AG10803 (cell line): ENCODE results near the genes MUC17 and VGF.

DNA sequence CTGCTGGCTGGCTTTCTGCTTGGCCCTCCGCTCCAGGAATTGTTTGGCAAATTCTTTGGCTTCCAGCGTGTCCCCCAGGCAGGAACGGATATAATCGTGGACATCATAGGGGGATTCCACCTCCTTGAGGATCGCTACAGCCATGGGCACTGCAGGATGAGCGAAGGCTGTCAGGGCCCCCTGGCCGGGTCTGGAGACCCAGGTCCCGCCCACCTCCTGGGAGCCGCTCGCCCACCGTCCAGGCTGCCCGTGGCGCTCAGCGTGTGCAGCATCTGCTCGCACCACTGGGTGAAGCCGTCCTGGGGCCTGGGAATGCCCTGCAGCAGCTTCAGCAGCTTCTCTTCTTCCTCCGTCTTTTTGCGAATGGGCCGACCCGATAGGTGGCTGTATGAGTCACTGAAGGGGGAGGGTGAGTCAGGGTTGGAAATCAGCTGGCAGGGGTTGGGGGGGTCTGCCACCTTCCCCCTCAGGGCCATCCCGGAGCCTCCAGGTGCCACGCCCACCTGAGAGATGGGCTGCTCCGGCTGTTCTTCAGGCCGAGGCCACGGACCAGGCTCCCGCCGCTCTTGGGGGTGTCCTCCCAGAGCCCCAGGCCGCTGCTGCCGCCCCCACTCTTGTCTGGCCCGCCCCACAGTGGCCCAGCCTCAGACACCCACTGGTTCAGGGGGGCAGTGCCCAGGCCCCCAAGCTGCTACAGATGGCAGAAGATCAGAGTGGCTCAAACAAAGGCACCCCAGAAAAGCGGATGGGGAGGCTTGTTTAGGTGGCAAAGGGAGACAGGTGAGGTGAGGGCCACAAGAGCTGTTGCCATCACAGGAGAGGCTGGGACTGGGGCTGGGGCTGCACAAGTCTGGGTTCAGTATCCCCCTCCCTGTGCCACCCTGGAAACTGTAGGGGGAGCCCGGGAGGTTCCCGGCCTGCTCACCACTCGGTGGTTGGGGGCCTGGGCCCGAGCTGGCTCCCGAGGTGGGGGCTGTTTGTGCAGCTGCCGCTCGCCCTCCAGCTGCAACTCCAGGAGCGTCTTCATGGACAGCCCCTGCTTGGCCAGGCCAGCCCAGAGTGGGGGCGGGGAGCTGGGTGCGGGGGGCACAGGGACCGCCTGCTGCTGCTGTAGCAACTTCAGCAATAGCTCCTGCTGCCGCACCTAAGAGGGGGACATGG is 8.9 kb downstream of the GNB2 start:
- RRBS = 56% methylated on average over 3 of the region's 43 CpGs

- RRBS = 17% methylated on average over 11 of the region's 35 CpGs
Measured at GRCh38 chr7:100720922-100721729, 858 bp downstream of the EPO start.

DNA sequence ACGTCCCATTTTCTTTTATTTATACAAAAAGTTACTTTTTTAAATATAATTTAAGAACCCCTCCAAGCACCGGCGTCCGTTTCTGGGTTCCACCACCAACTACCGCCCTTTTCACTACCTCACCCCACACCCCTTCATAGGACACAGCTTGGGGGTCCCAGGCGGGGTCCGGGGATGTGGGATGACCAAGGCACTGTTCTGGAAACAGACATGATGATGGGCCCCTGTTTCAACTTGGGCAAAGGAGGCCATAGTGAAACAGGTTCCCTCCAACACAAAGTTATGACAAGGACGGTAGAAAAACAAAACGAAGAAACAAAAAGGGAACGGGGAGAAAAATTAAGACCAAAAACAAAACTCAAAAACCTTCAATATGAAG is 24.8 kb downstream of the EPHB4 start:
- RRBS = 31% methylated on average over 6 of the region's 10 CpGs

GRCh38 chr7:100802961-100803984 is 24.1 kb downstream of the EPHB4 start:
- RRBS = 31% methylated on average over 4 of the region's 23 CpGs

DNA sequence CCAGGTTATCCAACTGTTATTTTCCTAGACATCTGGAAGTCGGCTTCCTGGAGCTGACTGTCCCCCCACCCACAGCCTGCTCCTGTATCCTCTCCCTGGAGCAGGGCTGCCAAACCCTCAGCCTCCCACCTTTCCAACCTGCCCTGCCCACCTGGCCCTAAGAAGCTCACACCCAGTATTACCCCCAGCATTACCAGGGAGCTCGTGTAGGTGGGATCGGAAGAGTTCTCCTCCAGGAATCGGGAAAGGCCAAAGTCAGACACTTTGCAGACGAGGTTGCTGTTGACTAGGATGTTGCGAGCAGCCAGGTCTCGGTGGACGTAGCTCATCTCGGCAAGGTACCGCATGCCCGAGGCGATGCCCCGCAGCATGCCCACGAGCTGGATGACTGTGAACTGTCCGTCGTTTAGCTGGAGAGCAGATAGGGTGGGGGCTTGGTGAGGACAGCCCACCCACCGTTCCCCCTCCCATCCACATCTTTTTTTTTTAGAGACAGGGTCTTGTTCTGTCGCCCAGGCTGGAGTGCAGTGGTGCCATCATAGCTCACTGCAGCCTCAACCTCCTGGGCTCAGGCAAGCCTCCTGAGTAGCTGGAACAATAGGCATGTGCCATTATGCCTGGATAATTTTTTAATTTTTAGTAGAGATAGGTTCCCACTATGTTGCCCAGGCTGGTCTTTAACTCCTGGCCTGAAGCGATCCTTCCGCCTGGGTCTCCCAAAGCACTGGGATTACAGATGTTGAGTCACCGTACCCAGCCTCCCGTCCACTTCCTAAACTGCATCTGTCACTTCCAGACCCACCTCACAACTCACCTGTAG is 19.9 kb downstream of the EPHB4 start:
- RRBS = no CpG with 5 or more reads among the region's 22 CpGs

DNA sequence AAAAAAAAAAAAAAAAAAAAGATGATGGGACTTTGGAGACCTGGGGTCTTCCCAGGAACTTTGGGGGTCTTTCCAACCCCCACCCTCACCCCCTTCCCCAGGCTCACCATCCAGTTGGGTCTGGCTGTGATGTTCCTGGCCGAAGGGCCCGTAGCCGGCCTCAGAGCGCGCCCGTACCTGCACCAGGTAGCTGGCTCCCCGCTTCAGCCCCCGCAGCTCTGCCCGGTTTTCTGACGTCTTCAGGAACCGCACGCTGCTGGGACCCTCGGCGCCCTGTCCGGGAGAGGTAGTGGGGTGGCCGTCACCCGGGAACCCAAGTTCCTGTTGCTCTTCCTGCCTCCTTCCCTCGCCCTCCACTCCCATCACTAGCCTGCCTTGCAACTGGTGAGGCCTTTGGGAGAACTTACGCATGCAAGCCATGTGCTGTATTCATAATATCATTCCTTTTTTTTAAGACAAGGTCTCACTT is 10.2 kb downstream of the EPHB4 start:
- RRBS = 95% methylated on average over 7 of the region's 19 CpGs

DNA sequence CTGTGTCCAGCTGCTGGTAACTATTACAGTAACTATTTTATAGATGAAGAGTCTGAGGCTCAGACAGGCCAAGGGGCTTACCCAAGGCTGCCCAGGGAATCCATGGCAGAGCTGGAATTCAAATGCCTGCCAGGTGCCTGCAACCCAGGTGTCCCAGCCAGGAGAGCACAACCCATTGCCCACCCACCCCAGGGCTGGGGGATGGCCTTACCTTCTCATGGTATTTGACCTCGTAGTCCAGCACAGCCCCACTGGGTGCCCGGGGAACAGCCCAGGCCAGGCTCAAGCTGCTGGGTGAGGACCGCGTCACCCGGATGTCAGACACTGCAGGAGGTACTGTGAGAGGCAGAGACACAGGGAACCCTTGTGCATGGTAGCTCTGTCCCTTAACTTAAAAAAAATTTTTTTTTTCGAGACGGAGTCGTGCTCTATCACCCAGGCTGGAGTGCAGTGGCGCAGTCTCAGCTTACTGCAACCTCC is 9.0 kb downstream of the EPHB4 start:
- RRBS = 97% methylated on average over 4 of the region's 9 CpGs

GRCh38 chr7:100837041-100837842 is 9.9 kb upstream of the EPHB4 start:
- RRBS = 3% methylated on average over 8 of the region's 39 CpGs

DNA sequence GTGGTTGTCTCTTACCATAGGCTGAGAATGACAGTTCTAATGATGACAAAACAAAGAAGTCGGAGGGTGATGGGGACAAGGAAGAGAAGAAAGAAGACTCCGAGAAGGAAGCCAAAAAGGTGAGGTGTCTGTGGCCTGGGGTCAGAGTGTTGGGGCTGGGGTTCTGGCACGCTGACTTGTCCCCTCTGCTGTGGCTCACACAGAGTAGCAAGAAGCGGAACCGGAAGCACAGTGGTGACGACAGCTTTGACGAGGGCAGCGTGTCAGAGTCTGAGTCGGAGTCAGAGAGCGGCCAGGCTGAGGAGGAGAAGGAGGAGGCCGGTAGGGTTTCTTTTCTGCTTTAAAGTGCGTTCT is 4.8 kb downstream of the UFSP1 start:
- RRBS = 76% methylated on average over 3 of the region's 12 CpGs

DNA sequence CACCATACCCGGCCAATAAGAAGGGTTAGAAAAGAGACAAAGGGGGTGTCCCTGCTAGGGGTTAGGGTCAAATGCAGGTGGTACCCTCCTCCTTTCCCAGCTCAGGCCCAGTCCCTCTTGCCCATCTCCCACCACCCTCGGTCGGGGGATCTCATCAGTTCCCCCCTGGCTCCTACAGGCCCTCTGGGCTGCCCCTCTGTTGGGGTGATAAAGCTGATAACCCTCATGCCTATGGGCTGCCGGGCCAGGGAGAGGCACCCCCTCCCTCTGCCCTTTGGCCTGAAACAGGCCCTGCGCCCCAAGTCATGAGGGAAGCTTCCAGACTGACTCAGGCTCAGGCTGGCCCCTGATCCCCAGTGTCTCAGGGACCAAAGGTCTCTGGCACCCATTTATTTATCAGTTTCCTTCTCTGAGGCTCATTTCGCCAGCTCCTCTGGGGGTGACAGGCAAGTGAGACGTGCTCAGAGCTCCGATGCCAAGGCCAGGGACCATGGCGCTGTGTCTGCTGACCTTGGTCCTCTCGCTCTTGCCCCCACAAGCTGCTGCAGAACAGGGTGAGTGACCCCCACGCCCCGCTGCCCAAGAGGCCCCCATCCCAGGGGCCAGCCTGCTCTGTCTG is at the start of gene MUC17:
Gene MUC17 (plus strand): TSS at position 418 of the 619 bp plus-strand sequence.
- RRBS = no CpG with 5 or more reads among the region's 12 CpGs

GRCh38 chr7:101104173-101104625 is 18.9 kb downstream of the TRIM56 start:
- RRBS = no CpG with 5 or more reads among the region's 12 CpGs

GRCh38 chr7:101164956-101166214 is at the start of gene VGF:
TSS of gene VGF (minus strand) at chr7:101165569.
- RRBS = 2% methylated on average over 29 of the region's 97 CpGs

- RRBS = no CpG with 5 or more reads among the region's 6 CpGs
Measured at GRCh38 chr7:101182647-101183015, 2.5 kb upstream of the NAT16 start.

DNA sequence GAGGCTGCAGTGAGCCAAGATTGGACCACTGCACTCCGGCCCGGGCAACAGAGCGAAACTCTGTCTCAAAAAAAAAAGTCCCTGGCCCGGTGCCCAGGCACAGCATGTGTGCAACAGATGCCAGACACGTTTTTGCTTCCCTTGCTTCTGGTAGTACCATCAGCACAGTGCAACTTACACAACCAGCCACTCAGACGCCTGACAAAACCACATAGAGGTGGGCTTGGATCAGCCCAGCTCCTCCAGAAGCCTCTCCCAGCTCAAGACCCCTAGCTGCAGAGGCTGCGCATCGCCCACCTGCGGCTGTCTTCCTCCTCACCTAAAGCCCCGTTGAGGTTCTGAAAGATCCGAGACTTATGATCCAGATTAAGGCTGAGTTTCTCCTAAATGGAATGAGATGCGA is 2.6 kb downstream of the PLOD3 start:
- RRBS = no CpG with 5 or more reads among the region's 12 CpGs

GRCh38 chr7:101363343-101364418 is 1.0 kb downstream of the COL26A1 start:
- RRBS = 2% methylated on average over 34 of the region's 89 CpGs

DNA sequence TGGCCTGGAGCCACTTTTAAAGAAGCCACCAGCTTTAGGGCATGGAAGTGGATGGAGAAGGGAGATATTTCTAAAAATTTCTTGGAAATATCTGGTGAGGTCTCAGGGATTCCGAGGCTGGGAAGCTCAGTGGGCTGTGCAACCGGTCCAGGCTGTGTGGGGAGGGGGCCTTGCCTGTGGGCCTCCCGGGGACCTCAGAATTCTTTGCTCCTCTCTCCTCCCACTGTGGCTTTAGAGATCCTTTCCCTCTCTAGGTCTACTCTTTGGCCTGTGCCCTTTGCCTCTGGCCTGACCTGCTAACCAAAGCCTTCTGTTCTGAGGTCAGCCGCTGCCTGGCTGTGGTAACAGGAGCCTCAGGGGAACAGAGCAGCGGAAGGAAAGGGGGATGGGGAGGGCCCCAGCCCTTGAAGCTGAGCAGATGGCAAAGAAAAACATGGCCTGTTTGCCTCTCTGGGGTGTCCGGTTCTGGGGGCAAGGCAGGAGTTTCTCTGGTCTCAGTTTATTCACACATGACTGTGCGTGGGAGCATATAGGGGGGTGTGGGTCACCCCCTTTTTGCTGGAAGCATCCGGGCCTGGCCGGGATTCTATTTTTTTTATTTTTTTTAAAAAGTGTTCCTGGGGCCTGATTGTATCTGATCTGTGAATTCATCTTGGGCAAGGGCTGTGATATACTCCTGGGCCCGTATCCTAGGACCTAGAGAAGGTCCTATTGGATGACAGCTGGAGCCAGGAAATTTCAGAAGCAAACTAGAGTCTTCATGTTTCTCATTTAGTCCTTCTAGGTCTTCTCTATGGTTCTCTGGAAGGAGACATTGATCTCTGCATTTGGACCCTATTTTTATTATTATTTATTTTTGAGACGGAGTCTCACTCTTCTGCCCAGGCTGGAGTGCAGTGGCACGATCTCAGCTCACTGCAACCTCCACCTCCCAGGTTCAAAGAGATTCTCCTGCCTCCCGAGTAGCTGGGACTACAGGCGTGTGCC is 28.3 kb downstream of the COL26A1 start:
- RRBS = 46% methylated on average over 4 of the region's 14 CpGs

DNA sequence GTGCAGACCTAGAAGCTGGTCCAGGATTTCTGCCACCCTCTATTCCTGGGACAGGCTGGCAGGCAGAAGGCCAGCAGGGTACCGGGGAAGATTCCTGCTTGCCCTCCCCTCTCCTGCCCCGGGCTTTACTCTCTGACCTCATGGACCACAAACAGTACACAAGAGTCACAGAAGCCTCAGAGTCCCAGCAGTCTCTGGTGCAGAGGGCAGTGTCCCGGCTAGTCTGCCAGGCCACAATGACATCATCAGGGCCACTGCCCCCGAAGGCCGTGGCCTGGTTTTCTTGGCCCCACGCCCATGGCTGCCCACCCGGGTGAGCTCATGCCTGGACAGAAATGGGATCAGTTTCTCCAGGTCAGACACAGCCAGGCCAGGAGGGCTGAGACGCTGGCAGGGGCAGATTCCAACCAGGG is 91.9 kb downstream of the MYL10 start:
- RRBS = 34% methylated on average over 4 of the region's 8 CpGs

DNA sequence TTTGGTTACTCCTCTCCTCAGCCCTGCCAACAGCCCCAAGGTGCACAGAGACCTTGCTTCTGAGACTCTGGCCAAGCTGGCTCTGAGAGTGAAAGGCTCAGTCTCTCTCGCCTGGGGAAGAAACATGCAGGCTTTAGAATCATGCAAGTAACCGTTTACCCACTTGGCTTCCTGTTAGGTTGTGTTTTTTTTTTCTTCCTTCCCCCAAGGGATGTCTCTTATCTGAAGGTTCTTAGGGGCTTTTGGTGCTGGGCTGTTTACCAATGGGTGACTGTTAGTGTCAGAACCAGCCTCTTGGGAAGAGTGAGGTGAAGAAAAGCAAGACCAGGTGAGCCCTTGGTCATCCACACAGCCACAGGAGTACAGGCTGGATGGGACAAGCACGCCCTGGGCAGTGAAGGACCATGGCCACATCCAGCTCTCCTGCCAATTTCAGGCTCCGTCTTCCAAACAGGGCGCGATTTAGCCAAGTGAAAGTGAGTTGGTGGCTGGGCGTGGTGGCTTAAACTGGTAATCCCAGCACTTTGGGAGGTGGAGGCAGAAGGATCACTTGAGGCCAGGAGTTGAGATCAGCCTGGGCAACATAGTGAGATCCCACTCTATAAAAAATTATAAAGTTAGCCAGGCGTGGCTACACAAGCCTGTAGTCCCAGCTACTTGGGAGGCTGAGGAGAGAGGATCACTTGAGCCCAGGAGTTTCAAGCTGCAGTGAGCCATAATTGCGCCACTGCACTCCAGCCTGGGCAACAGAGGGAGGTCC is 76.3 kb upstream of the CUX1 start:
- RRBS = no CpG with 5 or more reads among the region's 9 CpGs

DNA sequence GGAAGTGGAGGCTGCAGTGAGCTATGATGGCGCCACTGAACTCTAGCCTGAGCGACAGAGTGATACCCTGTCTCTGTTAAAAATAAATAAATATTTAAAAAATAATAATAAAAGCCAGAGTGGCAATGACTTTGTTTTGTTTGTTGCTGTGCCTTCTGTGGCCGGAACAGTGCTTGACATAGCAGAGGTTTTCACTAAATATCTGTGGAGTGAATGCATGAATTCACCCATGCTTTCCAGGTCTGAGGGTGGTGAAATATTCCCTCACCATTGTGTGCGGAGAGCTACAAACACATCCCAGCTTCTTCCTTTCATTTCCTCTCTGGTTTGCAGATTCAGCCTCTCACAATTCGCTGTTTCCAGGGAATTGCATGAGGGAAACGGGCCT is 48.1 kb upstream of the CUX1 start:
- RRBS = no CpG with 5 or more reads among the region's 6 CpGs

DNA sequence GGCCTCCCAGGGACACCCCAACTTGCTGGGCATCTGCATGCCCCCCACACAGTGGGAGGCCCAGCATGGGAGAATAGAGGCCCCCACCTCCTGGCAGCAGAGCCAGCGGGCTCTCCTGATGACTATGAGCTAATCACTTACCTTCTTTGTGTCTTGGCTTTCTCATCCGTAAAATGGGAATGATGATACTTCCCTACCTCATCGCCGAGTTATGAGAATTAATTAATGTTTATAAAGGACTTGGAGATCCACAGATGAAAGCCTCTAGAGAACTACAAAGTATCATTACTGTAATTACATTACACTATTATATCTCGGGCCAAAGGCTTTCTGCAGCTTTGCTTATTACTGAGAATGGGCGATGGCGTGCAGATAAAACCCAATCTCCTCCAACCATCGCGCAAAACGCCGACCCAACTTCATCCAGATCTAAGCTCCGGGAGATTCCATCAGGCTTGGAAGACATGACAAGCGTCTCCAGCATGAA is 42.4 kb upstream of the CUX1 start:
- RRBS = no CpG with 5 or more reads among the region's 13 CpGs